Prostate gland (tissue), 2 donors: ENCODE measurements around the genes CST4 and GGTLC1.

- PRO-cap, result no peak
- RAMPAGE, long total RNA, 2 experiments, result no peak in any of the 2 experiments
Observed at GRCh38 chr20:23411949-23412524, 9.3 kb downstream of the NAPB start.

DNA sequence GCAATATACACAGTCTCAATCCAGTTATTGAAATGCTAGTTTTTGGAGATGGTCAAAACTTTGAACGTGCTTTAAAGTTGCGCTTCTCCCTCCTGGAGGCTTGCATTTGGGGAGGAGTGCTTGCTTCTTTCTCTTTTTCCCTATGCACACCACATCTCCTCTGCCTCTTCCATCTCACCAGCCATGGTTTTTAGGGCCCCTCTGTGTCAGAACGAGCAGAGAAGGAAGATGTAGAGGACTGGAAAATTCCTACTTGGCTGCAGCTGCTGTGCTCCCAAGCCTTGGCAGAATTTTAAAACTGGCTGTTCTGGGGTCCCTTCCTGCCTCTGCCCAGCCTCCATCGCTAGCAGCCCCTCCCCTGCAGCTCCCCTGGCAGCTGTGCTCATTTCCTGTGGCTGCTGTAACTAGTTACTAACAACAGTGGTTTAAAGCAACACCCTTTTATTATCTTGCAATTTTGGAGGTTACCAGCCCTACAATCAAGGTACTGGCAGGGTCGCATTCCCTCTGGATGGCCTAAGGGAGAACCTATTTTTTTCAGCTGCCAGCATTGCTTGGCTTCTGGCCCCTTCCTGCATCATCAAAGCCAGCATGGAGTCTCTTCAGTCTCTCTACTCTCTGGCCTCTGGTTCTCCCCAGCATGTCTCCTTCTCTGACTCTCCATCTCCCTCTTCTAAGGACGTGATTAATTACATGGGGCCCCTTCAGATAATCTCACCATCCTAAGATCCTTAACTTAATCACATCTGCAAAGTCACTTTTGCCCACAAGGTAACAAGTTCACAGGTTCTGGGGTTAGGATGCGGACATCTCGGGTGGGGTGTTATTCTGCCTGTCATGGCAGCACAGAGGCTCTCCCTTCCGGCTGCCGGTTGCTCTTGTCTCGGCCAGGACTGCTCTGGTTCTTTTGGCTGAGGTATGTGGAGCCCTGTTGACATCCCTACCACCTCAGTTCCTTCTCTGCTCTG, 3.8 kb upstream of the CST11 start:
- PRO-cap, result no peak
- RAMPAGE, long total RNA, 2 experiments, result no peak in any of the 2 experiments

- PRO-cap, result no peak
- RAMPAGE, long total RNA, 2 experiments, result no peak in any of the 2 experiments
Observed at GRCh38 chr20:23688611-23689179, at the start of gene CST4. Gene CST4 (minus strand): TSS chr20:23689038.

DNA sequence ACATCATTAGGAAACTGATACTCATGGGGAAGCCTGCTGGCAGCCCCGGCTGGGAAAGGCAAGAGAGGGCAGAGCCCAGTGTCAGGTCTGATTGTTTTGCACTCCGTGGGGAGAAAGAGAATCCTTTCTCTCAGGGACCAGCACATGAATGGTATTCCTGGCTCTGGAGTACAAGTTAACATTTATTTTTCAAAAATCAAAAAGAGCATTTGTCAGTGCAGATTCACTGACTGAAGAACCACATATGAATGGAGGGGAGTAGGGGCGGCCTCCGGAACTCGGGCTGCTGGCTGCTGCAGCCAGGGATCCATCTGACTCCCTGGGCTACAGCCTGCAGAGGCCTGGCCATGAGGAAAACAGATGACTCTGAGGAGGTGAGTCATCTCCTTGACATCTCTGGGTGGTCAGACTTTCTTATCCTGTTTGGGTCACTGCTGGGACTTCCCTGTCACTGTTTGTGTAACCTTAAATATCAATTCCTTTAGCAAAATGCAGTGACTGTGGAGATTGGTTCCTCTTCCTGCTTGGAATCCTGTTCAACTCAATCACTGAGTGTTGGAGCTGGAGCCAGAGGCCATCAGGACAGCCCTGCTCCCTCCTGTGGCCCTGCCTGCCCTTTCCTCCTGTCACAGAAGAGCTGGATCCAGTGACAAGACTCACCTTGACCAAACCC, 4.3 kb upstream of the CST1 start:
- PRO-cap, result no peak
- RAMPAGE, long total RNA, 2 experiments, result no peak in any of the 2 experiments

- PRO-cap, result no peak
- RAMPAGE, long total RNA, 2 experiments, result no peak in any of the 2 experiments
Observed at GRCh38 chr20:23902098-23903252, 22.9 kb upstream of the CST5 start.

DNA sequence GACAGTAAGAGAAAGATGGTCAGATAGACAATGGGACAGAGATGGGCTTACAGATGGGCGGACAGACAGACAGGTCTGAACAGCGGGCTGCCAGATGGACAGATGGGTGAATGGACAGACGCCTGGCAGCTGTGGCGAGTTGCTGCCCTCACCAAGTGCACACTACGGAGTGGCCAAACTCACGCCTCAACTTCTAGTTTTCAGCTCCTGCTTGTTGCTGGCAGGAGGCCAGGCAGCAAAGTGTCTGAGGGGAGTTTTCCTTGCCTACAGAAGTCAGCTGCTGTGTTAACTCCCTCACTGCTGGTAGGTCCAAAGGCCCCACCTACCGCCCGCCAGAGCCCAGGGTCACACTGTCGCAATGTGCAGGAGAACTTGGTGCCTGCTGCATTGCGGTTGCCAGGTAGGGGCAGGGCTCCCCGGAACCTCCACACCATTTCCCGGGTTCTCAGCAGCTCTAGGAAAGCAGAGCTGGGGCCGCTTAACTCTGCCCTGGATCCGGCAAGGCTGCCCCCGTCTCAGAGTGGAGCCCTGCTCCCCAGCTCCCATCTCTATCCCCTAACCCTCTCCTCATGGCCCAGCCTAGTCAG, 7.5 kb downstream of the GGTLC1 start:
- PRO-cap, result no peak
- RAMPAGE, long total RNA, 2 experiments, result no peak in any of the 2 experiments

GRCh38 chr20:23988567-23988888, at the start of gene GGTLC1:
Gene GGTLC1 (minus strand): TSS chr20:23988779.
- PRO-cap, result no peak
- RAMPAGE, long total RNA, 2 experiments, result no peak in any of the 2 experiments

GRCh38 chr20:24465604-24466250, 3.7 kb upstream of the SYNDIG1 start:
- PRO-cap, result no peak
- RAMPAGE, long total RNA, 2 experiments, result no peak in any of the 2 experiments

DNA sequence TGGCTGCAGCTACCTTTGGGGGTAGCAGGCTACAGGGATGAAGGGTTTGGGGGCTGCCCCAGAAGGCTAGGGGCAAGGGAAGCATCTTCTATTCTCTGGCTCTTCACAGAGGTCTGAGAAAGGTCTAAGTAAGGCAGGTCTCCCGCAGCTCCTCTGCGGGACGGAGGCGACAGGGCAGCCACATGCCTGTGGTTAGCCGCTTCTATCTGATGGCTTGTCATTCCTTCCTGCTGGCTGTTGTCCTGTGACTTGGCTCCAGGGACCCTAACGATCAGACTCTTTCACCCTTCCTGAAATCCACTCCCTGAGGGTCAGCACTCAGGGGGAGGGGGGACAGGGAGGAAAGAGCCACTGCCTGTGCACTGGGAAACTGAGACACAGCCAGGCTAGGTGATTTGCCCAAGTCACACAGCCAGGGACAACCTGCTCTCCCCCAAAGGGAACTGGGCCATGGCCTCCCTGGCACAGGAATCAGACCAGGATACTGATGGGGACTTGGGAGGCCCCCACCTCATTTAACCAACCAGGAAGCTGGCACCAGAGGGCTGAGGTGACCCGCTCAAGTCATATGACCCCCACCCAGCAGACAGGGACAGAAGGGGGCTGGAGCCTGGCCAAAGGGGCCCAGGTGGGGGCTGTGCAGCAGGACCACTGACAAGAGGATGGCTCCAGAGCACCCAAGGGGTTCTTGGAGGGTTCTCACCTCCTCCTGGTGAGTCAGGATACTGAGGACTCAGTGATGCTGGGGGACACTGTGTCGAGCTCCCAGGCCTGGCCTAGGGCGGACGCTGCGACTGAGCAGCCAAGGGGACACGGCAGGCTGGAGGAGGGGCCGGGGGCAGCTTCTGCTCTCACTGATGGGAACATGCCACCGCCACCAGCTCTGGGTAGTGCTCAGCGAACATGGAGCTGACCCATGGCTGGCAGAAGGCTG, 936 bp downstream of the CST7 start:
- PRO-cap, result no peak
- RAMPAGE, long total RNA, 2 experiments, result no peak in any of the 2 experiments

- PRO-cap, result no peak
- RAMPAGE, long total RNA, 2 experiments, result no peak in any of the 2 experiments
Observed at GRCh38 chr20:24950672-24951309, 1.7 kb downstream of the CST7 start.

GRCh38 chr20:25246298-25246877, 1.5 kb upstream of the PYGB start:
- PRO-cap, result no peak
- RAMPAGE, long total RNA, 2 experiments, result no peak in any of the 2 experiments

GRCh38 chr20:25253081-25253617, 5.3 kb downstream of the PYGB start:
- PRO-cap, result no peak
- RAMPAGE, long total RNA, 2 experiments, result no peak in any of the 2 experiments

DNA sequence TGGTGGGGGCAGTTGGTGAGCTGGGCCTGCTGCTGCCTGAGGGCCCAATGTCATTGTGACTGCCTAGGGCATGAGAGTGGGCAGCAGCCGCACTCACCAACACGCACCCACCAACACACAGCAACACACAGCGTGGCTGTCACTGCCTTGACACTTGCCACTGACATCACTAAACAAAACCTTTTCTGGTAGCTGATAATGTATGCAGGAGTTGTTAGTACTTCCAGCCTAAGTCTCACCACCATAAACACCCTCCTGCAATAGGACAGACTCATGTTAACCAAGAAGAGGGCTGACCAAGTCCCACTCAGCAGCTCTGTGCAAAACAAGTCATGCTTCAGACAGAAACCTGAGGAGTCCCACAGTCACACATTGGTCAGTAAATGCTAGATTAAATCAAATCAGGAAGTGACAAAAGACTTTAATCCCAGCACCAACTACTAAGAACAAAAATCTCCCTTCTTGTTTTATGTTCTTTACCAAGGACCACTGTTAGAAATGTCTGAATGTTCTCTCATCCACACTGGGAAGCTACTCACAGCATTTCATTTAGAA, 69.1 kb downstream of the ABHD12 start:
- PRO-cap, result no peak
- RAMPAGE, long total RNA, 2 experiments, result no peak in any of the 2 experiments

GRCh38 chr20:25360873-25361418, 29.7 kb downstream of the ABHD12 start:
- PRO-cap, result no peak
- RAMPAGE, long total RNA, 2 experiments, result no peak in any of the 2 experiments

GRCh38 chr20:25622965-25623366, 848 bp downstream of the NANP start:
- PRO-cap, result no peak
- RAMPAGE, long total RNA, 2 experiments, result no peak in any of the 2 experiments

- PRO-cap, result bidirectional peak, plus-strand start at chr20:25750849, minus-strand start at chr20:25750747; bidirectional peak, plus-strand start at chr20:25751189, minus-strand start at chr20:25751083
- RAMPAGE, long total RNA, 2 experiments, result start-site peak on the plus strand in 2 of 2 experiments, at chr20:25751167-25751223 at its widest, 15 to 39 reads per replicate
Observed at GRCh38 chr20:25750679-25751330, 54.2 kb upstream of the ZNF337 start.

- PRO-cap, result no peak
- RAMPAGE, long total RNA, 2 experiments, result no peak in any of the 2 experiments
Observed at GRCh38 chr20:25751331-25751811, 54.7 kb upstream of the ZNF337 start.

- PRO-cap, result no peak
- RAMPAGE, long total RNA, 2 experiments, result no peak in any of the 2 experiments
Observed at GRCh38 chr20:25987188-25987864, 290.7 kb upstream of the ZNF337 start.

GRCh38 chr20:29752613-29753191, 1504.8 kb upstream of the DEFB115 start:
- PRO-cap, result no peak
- RAMPAGE, long total RNA, 2 experiments, result no peak in any of the 2 experiments

- PRO-cap, result no peak
- RAMPAGE, long total RNA, 2 experiments, result no peak in any of the 2 experiments
Observed at GRCh38 chr20:30500034-30500510, 757.4 kb upstream of the DEFB115 start.